Neural cell (in vitro differentiated cells): ENCODE data around the gene ZBTB17.

DNA sequence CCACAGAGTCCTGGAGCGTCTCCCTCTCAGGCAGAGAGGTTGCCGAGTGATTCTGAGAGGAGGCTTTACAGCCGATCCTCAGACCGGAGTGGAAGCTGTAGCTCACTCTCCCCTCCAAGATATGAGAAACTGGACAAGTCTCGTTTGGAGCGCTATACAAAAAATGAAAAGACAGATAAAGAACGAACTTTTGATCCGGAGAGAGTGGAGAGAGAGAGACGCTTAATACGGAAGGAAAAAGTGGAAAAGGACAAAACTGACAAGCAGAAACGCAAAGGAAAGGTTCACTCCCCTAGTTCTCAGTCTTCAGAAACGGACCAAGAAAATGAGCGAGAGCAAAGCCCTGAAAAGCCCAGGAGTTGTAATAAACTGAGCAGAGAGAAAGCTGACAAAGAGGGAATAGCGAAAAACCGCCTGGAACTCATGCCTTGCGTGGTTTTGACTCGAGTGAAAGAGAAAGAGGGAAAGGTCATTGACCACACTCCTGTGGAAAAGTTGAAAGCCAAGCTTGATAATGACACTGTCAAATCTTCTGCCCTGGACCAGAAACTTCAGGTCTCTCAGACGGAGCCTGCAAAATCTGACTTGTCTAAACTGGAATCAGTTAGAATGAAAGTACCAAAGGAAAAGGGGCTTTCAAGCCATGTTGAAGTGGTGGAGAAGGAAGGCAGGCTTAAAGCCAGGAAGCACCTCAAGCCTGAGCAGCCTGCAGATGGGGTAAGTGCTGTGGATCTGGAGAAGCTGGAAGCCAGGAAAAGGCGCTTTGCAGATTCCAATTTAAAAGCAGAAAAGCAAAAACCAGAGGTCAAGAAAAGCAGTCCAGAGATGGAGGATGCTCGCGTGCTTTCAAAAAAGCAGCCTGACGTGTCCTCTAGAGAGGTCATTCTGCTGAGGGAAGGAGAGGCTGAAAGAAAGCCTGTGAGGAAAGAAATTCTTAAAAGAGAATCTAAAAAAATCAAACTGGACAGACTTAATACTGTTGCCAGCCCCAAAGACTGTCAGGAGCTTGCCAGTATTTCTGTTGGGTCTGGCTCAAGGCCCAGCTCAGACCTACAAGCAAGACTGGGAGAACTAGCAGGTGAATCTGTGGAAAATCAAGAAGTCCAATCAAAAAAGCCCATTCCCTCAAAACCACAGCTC is 47.1 kb downstream of the ZBTB17 start:
- RAMPAGE, long total RNA = no peak

GRCh38 chr1:15930911-15931526 is 44.9 kb downstream of the ZBTB17 start:
- RAMPAGE, long total RNA = no peak

- RAMPAGE, long total RNA = no peak
These were observed 27.9 kb downstream of the ZBTB17 start for GRCh38 chr1:15947702-15948617.

GRCh38 chr1:15951295-15951951 is 24.5 kb downstream of the ZBTB17 start:
- RAMPAGE, long total RNA = no peak

- RAMPAGE, long total RNA = start-site peak on the minus strand at chr1:15976029-15976095, 156 and 178 reads in 2 replicates
These were observed at the start of gene ZBTB17 for GRCh38 chr1:15975188-15976450. TSS of gene ZBTB17 (minus strand) at chr1:15976101.

DNA sequence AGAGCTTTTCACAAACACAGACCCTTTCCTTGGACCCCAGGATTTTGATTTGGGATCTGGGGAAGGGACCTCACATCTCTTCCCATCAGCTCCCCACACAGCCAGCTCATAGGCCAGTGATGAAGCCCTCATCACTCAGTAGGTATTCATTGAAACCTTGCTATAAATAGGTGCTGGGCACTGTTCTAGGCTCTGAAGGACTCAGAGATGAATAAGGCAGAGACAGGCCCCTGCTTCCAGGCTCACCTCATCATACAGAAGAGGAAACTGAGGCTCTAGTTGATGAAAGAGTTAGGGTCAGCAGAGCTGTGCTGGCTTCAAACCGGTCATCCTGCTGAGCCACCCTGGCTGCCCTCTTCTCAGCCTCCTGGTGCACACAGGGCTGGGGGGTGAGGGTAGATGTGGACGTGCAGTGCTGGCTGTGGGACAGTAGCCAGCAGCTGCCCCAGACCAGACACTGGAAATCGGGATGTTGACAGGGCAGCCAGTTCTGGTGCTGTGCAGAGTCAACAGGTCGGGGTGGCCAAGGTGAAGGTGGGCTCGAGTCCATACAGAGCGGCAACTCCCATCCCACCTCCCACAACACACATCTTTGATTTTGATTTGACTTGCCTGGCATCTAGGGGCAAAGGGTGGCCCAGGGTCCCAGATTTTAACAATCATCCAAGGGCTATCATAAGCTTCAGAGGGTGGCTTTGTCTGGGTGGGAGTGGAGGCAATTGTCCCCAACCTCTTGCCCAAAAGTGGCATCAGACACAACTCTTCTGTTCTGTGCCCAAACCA is 1.5 kb upstream of the CLCNKA start:
- RAMPAGE, long total RNA = no peak

- RAMPAGE, long total RNA = no peak
These were observed 17.9 kb downstream of the EPHA2 start for GRCh38 chr1:16137864-16138409.

GRCh38 chr1:16156835-16157552 is 1.1 kb upstream of the EPHA2 start:
- RAMPAGE, long total RNA = no peak

- RAMPAGE, long total RNA = no peak
These were observed 5.6 kb downstream of the ARHGEF19 start for GRCh38 chr1:16206662-16207361.

DNA sequence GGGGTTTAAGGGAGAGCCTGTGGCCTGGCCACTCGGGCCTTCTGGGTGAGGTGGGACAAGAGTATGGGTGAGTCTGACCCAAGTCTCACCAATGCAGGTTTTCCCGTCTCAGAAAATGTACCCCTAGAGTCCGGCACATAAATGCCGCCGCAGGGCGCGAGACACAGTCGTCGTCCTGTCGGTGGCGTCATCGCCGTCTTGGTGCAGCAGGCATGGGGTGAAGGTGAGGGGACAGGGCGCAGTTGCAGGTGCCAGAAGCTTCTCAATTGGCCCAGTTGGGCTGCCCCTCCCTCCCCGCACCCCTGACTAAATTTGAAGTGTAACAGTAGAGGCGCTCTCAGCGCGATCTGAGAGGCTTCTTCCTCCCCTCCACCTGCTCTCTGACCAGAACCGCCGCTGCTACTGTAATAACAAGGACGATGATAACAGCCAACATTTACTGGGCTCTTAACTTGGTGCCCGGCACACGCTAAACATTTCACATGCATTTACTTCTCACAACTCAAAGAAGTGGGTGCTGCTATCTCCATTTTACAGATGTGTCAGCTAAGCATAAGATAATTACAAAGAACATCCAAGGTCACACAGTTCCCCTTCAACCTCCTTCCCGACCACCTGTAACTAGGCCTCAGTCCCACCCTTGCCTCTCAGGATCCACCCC is 8.6 kb downstream of the CPLANE2 start:
- RAMPAGE, long total RNA = no peak

- RAMPAGE, long total RNA = no peak
These were observed 6.6 kb downstream of the SPATA21 start for GRCh38 chr1:16430601-16430962.

DNA sequence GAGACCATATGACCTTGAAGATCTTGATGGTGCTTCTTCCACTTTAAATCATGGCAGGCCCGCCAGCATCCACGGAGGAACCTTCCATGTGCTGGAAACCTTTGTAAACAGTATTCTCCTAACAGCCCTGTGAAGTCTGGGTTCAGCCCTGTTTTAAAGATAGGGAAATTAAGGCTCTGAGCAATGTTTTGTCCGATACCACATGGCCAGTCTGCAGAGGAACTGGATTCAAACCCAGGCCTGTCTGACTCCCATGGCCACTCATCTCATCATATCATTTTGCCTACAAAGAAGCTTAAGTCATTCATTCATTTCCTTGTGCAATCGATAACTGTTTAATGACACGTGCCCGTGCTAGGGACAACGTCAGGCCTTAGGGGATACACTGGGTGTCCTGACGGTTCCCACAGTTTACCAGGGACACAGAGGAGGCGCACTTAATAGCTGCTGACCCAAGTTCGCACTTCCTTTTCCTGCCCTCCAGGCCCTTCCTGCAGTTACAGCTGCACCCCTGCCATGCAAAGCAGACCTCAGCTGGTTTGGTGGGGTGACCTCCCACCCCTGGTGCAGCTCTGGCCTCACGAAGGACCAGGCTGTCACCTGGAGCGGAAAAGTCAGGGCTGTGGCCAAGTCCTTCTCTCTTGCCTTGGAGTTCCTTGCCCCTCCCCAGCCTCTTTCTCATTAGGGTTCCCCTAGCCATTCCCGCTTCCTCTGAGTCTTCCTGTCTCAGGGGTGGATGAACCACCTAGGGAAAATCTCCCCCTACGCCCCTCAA is 4.3 kb downstream of the SPATA21 start:
- RAMPAGE, long total RNA = no peak

GRCh38 chr1:16442865-16443386 is 2.4 kb downstream of the NECAP2 start:
- RAMPAGE, long total RNA = no peak

DNA sequence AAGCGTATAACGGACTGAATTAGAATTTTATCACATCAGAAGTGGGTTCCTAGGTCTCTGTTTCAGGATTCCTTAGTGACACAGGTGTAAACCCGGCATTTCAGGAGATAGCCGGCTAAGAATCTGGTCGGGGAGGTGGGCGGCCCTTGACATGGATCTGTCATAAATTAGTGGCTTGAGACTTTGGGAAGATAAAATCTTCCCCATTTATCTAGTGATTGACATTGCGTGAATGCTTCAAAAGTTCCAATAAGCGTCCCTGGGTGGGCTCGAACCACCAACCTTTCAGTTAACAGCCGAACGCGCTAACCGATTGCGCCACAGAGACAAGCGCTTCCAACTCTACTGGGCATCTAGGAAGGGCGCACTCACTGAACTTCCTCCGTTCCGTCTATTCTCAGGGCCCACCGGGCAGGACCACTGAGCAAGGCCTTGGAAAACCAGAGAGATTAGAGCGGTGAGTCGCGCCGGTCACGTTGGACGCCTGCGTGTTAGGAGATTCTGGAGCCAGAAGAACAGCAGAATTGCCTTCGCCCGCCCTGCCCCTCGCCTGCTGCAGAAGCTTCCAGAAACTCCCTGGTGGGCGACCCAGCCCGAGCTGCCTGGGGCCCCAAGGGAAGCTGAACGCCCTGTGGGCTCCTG is 79.9 kb downstream of the NECAP2 start:
- RAMPAGE, long total RNA = no peak

DNA sequence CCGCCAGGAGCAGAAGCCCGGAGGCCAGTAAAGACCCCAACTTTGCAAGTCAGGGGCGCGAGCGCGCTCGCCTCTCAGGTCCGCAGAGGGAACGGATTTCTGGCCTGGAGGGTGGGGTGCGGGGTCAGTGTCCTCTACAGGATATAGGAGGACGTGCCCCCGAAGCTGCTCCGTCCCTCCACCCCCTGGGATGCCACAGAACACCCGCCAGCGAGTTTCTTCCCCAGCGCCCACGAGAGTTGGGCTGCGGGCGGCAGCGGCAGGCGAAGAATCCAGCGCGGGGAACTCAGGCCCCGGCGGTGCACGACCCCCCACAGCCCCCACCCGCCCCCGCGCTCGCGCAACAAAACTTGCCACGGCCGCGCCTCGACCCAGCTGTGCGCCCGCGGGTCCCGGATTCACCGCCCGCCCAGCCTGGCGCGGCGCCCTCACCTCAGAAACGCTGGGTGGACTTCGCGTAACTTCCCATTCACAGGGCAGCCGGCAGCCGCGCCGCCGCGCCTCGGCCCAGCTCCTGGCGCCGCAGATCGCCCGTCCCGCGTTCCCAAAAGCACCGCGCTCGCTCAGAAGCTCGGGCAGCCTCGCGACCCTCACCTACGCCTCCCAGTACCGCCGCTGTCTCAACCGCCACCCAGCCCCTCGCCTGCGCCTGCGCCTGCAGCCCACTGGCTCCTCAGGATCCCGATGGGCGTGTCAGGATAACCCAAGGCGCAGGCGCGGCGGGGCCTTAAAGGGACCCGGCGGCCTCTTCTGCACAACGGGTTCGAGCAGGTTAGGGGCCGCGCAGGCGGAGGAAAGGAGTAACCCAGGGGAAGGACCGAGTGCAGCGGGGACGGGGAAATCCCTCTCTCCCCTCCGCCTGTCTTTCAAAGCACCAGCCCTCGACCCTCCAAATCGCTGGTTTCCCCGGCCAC is 172.6 kb downstream of the NECAP2 start:
- RAMPAGE, long total RNA = start-site peak on the minus strand centred at position 621 of the sequence, 77 bp wide, 806 and 2,767 reads in 2 replicates

GRCh38 chr1:16613820-16614291 is 173.3 kb downstream of the NECAP2 start:
- RAMPAGE, long total RNA = no peak

DNA sequence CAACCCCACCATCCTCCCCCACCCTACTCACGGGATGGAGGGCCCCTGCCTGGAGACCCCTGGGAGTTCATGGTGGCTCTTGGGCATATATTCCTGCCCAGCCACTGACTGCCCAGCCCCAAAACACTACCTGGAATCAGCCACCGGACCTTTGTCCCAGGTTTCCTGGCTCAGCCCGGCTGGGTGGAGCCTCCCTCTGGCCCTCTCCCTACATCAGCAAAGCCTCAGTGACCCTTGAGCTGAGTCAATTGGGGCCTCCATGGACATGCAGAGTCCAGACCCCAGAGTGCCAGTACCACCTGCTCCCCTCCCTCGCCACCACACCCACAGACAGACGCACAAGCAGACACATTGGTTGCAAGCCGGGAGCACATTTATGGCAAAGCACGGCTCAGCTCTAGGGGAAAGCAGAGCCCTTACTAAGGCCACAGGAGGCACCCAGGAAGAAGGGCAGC is 224.6 kb upstream of the CROCC start:
- RAMPAGE, long total RNA = no peak

DNA sequence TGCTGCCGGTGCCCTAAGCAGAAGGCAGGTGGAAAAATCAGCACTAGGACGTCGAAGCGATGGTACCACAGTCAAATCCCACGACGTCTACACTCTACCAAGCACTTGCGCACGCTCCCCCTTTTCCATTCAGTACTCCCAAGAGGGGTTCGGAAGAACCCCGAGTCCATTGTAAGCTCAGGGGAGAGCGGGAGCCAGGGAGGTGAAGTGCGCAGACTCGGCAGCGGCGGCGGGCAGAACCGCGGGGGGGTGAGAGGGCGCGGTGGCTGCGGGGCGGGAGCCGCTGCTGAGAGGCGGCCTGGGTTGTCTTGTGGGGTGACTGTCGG is 48.5 kb upstream of the CROCC start:
- RAMPAGE, long total RNA = no peak

- RAMPAGE, long total RNA = no peak
These were observed 1.3 kb downstream of the CROCC start for GRCh38 chr1:16922965-16923559.

- RAMPAGE, long total RNA = no peak
These were observed 548 bp upstream of the MFAP2 start for GRCh38 chr1:16980991-16981345.